Gastroesophageal sphincter (tissue), 4 donors: ENCODE measurements around a stretch of chr9.

- PRO-cap, result no peak
- RAMPAGE, long total RNA, 4 experiments, result no peak in any of the 4 experiments
Observed at GRCh38 chr9:40926090-40927003, 202.1 kb downstream of the FOXD4L6 start.

DNA sequence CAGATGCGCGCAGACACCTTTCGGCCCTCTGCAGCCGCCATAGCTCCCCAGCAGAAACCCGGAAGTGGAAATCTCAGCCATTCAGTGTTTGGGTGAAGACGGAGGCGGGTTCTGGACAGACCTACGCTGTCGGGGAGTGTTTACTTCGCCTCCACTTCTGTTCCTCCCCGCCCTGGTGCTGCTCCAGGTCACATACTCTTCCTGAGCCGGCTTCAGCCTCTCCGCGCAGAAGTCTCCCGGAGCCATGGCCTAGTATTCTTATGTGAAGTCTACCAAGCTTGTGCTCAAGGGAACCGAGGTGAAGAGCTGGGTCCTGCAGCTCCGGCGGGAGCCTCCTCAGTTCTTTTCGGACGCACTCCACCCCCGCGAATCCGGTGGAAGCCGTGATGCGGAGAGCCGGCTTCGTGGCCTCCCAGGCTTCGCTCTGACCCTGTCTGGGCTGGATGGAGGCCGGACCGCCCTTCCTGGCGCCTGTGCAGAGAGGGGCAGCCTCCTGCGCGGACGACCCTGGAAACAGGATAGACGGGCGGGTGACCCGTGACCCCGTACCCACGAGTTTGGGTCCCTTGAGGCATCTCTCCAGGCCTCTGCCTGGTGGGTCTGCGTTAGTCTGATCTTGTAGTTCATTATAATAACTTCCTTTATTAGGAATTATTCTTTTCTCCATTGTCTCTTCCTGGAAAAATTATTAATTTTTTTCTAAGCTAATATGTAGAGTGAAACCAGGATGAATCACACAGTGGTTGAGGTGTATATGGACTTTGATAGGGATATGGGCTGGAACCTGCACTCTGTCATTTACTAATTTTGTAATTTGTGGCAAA is 136.1 kb downstream of the FOXD4L6 start:
- PRO-cap, result bidirectional peak, plus-strand start at position 80 of the sequence, minus-strand start outside the sequence
- RAMPAGE, long total RNA, 4 experiments, result start-site peak on the plus strand in 3 of 4 experiments, centred at positions 144 to 155 of the sequence, 199 to 437 reads per replicate

DNA sequence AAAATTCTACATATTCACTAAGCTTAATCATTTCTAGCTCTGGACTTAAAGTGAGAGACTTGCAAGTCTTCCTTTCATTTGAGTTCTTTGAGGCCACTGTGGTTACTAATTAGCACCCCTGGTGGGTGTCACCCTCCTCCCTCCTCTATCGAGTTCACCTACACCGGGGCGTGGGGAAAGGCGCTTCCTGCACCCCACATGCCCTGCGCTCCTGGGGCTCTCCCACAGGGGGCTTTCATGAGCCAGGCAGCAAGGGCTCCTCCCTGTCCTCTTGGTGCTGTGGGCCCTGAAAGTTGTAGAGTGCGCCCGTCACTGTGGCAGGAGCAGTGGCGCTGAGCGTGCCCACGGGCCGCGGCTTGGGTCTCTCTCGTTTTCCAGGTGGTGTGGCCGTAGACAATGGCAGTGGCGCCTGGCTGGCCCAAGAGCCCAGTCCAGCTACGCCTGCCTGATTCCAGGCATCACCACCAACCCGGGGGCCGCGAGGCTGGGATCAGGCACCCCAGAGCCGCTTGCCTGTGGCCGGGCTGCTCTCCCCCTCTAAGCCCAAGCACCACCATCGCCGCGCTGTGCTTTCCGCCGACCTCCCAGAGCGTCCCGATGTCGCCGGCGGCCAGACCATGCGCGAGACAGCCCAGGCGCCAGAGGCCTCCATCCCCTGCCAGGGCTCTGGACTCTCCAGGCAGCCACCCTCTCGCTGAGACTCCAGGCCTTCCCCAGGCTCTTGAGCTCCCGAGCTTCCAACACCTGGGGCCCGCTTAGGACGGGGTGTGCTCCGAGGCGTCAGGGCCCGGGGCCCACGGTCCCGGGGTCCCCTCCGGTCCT is 45.9 kb upstream of the ZNG1F start:
- PRO-cap, result no peak
- RAMPAGE, long total RNA, 4 experiments, result no peak in any of the 4 experiments

- PRO-cap, result unidirectional peak, minus-strand start at chr9:41237752
- RAMPAGE, long total RNA, 4 experiments, result no peak in any of the 4 experiments
Observed at GRCh38 chr9:41237348-41237856, 48.3 kb upstream of the ZNG1F start.

- PRO-cap, result no peak
- RAMPAGE, long total RNA, 4 experiments, result no peak in any of the 4 experiments
Observed at GRCh38 chr9:41272779-41273564, 83.9 kb upstream of the ZNG1F start.

DNA sequence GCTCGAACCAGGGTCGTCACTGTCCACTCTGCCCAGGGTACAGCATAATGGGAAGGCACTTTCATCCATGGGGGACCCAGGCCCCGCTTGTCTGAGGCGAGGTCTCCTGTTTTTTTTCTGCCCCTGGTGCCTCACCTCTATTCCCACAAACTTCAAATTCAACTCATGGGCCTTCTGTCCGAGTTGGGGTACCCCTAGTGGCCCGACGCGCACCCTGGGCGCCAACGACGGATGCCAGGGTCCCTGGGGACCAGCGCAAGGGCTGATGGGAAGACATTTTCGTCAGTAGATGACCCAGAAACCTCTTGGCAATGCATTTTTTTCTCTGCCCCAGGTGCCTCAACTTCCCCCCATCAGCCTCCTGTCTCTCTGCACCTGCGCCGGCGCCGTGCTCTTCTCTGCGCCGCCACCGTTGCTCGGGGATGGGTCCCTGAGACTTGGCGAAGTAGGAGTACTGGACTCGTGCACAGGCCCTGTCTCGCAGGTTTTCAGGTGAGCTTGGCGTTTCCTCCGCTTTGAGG is 168.6 kb upstream of the ZNG1F start:
- PRO-cap, result no peak
- RAMPAGE, long total RNA, 4 experiments, result no peak in any of the 4 experiments

DNA sequence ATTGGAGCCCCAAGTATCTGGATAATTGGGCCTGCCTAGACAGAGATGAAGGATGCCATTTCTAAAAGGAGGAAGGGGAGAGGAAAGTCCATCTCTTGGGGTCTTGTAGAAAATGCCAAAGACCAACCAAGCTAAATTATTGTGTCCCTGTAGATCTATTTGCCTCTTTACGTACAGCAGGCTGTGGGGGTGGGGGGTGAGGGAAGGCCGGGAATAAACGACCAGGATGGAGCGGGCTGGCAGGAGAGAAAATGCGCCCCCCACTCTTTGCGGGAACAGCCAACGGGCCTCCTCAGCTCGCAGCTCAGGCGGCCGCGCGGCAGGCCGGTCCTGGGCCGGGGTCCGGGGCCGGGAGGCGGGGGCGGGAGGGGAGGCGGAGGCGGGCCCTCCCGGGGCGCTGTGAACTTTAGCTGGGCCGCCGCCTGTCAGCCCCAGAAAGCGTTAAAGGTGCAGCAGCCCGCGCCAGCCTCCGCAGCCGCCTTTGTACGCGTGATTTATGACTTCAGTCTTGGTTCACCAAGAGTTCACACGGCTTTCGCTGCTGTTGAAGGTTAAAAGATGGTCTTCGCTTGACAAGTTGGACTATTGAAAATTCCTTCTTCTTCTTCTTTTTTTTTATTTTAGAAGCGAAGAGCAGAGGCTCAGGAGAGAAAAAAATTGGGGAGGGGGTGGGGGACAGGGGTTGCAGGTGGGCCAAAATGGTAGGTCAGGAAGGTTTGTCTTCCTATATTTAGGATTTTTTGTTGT is 466.0 kb upstream of the ZNG1F start:
- PRO-cap, result unidirectional peak, minus-strand start at position 332 of the sequence
- RAMPAGE, long total RNA, 4 experiments, result no peak in any of the 4 experiments

GRCh38 chr9:42725475-42726018 is 542.1 kb downstream of the SPATA31A6 start:
- PRO-cap, result no peak
- RAMPAGE, long total RNA, 4 experiments, result no peak in any of the 4 experiments

GRCh38 chr9:62532773-62533109 is 1342.9 kb downstream of the SPATA31A7 start:
- PRO-cap, result no peak
- RAMPAGE, long total RNA, 4 experiments, result no peak in any of the 4 experiments

- PRO-cap, result unidirectional peak, plus-strand start at chr9:62802394; unidirectional peak, minus-strand start at chr9:62802645
- RAMPAGE, long total RNA, 4 experiments, result start-site peak on the plus strand in 1 of 4 experiments, at chr9:62802754-62802772 at its widest, 5 reads per replicate
Observed at GRCh38 chr9:62802363-62802981, 1612.6 kb downstream of the SPATA31A7 start.

- PRO-cap, result unidirectional peak, plus-strand start at chr9:62898174
- RAMPAGE, long total RNA, 4 experiments, result start-site peak on the minus strand in 1 of 4 experiments, at chr9:62897707-62897983 at its widest, 18 to 20 reads per replicate
Observed at GRCh38 chr9:62897162-62898474, 1707.8 kb downstream of the SPATA31A7 start.

- PRO-cap, result no peak
- RAMPAGE, long total RNA, 4 experiments, result no peak in any of the 4 experiments
Observed at GRCh38 chr9:62949100-62949554, 1759.3 kb downstream of the SPATA31A7 start.

DNA sequence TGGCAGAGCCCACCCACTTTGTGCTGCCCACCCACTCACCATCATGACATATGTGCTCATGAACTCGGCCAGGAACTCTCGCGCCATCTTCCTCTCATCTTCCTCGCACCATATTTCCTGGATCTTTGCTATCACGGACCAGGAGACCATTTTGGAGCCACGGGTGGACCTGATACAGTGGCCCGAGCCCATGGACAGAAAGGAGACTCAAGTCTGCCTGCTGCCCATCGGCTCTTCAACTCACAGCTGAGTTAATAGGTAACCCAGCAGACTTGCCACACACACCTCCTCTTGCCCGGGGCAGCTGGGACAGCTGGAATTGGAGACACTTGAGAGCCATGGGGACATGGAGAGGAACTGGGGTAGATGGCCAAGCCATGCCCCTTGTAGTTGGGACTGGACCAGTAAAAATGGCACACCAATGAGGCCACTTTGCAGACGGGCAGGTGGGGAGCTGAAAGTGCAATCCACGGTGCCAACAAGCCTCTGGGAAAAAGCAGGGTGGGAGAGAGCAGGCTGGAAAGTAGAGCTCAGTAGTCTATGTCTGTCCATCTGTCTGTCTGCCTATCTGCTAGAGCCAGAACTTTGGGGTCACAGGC is 1958.2 kb downstream of the FOXD4L5 start:
- PRO-cap, result no peak
- RAMPAGE, long total RNA, 4 experiments, result no peak in any of the 4 experiments

DNA sequence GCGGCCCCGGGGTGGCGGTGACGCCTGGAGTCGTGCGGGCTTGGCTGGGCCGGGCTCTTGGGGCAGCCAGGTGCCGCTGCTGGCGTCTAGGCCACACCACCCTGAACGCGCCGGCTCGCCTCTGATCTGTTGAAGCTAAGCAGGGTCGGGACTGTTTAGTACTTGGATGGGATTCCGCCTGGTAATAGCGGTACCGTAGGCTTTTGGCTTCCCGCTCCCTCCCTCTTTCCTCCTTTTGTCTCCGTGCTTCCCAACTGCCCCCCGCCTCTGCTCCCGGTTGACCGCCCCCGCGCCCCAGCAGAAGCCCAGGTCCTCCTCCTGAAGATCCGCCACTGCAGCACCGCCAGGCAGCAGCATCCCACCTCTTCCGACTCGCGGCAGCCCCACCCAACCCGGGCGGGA is 1471.9 kb downstream of the FOXD4L5 start:
- PRO-cap, result no peak
- RAMPAGE, long total RNA, 4 experiments, result no peak in any of the 4 experiments

GRCh38 chr9:64724245-64724752 is 560.7 kb downstream of the FOXD4L5 start:
- PRO-cap, result no peak
- RAMPAGE, long total RNA, 4 experiments, result no peak in any of the 4 experiments

DNA sequence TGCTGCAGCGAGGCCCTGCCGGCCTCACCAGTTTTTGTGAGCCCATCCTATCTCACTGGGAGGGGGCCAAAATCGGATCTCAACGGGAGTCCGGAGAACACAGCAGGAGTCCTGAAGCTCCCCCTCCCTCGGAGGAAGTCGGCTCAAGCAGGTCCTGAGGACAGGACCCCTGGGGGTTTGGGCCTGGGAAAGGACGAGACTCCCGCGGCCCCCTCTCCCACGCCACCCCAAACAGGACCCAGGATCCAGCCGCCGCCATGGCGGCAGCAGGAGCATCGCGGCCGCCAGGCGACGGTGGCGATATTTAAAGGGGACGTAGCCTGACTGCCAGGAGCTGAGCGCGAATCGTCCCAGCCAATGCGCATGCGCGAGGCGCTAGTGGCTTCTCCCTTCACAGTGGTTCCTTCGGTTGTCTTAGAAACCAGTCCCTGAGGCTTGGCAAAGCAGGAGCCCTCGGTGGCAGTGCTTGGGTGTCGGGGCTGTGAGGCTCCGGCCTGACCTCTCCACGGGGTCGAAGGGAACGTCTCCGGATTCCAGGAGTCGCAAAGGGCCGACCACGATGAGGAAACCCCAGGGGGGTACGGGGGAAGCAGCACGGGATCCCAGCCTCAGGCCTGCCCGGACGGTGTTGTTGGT is 101.7 kb upstream of the FOXD4L5 start:
- PRO-cap, result unidirectional peak, minus-strand start at position 306 of the sequence
- RAMPAGE, long total RNA, 4 experiments, result no peak in any of the 4 experiments

DNA sequence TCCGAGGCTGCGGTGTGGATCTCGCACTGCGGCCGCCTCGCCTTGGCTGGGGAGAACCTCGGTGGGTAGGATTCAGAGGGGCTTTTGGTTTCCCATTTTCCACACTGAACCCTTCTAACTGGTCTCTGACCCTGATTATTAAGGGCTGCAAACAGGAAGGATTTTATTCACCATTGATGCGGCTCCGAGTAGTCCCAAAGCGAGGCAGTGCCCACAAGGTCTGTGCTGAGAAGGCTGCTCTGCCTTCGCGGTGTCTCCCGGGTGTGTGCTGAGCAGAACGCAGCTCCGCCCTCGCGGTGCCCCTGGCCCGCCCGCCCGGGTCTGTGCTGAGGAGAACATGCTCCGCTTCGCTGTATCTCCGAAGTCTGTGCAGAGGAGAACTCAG is 530.7 kb downstream of the FOXD4L4 start:
- PRO-cap, result unidirectional peak, minus-strand start at position 241 of the sequence
- RAMPAGE, long total RNA, 4 experiments, result no peak in any of the 4 experiments

DNA sequence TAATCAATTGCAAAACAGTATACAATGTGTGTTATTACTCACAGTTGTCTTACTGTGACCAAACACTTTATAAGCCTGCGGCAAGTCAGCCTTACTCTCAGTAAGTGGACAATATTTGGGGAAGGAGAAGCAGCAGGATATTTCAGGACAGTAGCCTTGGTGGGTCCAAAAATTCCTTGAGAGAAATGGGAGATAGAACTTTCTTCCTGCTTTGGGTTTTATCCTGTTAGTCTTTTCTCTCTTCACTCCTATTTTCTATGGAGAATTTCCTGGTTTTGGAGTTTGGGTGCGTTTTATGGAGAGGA is 824 bp upstream of the PGM5 start:
- PRO-cap, result unidirectional peak, plus-strand start at position 100 of the sequence
- RAMPAGE, long total RNA, 4 experiments, result no peak in any of the 4 experiments

GRCh38 chr9:68418111-68418858 is 61.9 kb downstream of the PGM5 start:
- PRO-cap, result no peak
- RAMPAGE, long total RNA, 4 experiments, result no peak in any of the 4 experiments

GRCh38 chr9:68529657-68530267 is 10.9 kb downstream of the TMEM252 start:
- PRO-cap, result no peak
- RAMPAGE, long total RNA, 4 experiments, result start-site peak on the plus strand in 1 of 4 experiments, at chr9:68529737-68529833 at its widest, 84 reads per replicate